Left cardiac atrium (tissue), 1 donor: ENCODE results near the gene EPS15.

GRCh38 chr1:51316323-51317159 is 13.8 kb downstream of the TTC39A start:
- PRO-cap, result no peak

DNA sequence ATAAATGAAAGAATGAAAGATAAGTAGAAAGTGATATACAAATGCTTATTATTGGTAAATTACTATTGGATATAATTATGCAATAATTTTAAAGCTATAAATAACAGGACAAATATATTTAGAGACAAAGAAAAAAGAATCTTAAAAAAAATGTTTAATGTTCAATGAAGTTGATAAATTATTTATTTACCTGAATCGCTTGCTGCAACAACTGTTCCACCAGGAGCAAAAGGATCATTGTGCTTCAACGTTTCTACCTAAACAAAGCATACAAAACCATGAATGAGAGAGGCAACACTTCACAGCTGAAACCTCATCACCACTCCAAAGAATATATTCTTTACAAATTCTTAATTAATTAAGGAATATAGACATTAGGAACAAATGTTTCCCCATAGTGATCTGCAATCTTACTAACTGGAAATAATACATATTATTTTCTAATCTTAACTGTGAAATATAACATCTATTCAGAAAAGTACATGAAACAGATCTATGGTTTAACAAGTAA is 63.9 kb upstream of the TTC39A start:
- PRO-cap, result no peak

DNA sequence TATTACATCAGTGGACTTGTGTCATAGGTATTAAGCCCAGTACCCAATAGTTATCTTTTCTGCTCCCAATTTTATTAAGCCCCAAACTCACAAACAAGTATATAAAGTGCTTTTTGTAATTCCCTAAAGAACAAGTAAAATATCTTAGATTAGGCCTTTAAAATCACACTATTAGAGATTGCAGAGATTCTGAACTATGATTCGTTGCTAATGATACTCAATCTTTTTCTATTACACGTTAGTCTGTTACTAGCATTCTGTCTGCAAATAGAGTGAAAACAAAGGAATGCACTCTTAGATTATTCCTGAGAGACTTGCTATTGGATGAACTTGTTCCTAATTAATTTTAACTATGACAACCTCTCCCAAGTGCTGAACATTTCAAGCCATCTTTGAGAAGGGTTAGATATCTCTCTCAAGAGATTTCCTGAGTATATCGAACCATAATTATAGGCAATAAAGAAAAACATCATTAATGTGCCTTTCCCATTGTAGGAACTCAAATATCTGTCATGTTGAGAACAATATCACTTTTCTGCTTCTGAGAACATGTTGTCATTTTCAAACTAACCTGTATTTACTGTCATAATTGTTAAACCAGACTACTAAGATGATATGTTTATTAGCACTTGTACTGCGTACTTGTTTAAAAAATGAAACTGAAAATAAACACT is 4.5 kb downstream of the EPS15 start:
- PRO-cap, result no peak

- PRO-cap, result unidirectional peak, minus-strand start at chr1:51519245
Measured at GRCh38 chr1:51519008-51519622, at the start of gene EPS15. EPS15 (minus strand) TSS chr1:51519266.

GRCh38 chr1:51572226-51572779 is 44.6 kb upstream of the OSBPL9 start:
- PRO-cap, result unidirectional peak, minus-strand start at chr1:51572497

- PRO-cap, result no peak
Measured at GRCh38 chr1:51636920-51637520, 20.1 kb downstream of the OSBPL9 start.

DNA sequence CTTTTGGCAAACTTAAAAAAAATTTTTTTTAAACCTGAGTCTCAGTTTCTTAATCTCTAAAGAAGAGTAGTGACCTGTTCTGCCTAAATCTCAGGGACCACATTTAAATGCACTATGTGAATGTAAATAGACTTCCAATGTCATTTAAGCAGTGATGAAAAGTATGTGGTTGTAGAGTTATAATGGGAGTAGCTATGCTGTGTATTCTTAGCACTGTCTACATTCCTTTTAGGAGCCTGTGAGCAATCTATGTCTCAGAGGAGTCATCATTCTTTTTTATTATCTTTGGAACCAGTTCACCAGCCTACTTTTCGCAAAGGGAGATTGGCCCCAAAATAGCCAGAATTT is 44.1 kb downstream of the OSBPL9 start:
- PRO-cap, result no peak

DNA sequence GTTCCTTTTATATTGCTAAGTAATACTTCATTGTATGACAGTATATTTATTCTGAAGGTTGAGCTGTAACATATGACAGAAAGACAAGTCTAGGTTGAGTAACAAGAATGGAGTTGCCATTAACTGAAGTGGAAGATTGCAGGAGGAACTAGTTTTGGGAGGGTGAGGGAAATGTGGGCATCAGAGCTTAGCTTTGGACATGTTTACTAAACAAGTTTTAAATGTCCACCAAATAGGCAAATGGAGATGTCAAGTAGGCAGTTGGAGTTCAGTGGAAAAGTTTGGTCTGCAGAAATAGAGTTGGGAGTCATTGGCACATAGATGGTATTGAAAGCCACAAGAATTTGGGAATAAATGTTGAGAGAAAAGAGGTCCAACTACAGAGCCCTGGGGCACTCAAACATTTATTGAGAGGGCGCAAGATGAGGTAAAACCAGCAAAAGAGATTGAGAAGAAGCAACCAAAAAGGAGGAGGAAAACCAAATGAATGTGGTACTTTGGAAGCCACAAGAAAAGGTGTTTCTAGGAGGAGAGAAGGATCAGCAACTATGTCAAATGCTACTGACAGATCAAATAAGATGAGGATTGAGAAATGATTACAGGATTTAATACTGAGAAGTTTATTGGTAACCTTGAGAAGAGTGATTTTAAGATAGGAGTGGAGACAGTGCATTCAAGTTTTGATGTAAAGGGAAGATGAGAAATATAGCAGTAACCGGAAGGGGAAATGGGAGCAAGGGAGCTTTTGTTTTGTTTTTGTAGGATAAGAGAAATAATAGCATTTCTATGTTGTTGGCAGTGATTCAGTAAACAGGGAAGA is 56.0 kb downstream of the OSBPL9 start:
- PRO-cap, result no peak

GRCh38 chr1:51686284-51687099 is 69.6 kb downstream of the OSBPL9 start:
- PRO-cap, result no peak

DNA sequence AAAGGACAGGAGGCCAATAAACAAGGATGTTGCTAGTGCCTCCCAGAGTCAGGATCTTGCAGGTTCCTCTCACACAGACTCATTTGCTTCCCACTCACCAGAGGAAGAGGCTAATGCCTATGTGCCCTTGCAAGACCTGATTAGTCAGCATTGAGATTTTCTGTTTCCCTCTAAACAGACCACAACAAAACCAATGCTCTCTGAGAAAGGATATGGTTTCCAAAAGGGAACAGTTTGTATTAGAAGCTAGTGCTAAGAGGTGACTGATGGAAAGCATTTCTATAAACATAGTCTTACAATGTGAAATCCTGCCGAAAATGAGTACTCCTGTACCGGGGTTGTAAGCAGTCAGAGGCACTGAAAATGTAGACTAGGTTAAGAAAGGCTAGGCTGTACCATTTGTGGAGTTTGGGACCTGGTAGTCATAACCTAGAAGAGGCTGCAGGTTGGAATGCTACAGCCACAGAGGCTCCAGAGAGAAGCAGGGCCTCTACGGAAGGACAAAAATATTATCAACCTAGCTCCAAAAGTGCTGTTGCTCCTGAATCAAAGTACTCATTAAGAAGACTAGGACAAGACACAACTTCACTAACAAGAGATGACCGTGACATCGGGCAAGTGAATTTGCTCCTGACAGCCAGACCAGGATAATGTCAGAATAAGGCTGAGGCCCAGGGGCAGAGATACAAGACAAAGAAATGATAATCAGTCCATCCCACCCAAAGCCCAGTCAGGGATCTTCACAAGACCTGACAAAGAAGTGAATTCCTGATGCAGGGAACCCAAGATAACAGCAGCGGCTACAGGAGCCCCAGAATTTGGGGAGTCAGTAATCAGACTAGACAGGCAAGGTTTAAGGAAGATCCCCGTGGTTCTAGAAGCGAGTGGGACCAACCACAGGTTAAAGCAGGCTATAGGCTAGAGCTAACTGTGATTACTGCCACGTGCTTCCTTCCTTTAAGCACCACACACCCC is 85.3 kb downstream of the NRDC start:
- PRO-cap, result no peak

- PRO-cap, result no peak
Measured at GRCh38 chr1:51863354-51863740, 15.2 kb downstream of the NRDC start.

- PRO-cap, result no peak
Measured at GRCh38 chr1:52006179-52006917, 15.8 kb upstream of the RAB3B start.

- PRO-cap, result no peak
Measured at GRCh38 chr1:52077753-52078218, 21.7 kb downstream of the BTF3L4 start.

DNA sequence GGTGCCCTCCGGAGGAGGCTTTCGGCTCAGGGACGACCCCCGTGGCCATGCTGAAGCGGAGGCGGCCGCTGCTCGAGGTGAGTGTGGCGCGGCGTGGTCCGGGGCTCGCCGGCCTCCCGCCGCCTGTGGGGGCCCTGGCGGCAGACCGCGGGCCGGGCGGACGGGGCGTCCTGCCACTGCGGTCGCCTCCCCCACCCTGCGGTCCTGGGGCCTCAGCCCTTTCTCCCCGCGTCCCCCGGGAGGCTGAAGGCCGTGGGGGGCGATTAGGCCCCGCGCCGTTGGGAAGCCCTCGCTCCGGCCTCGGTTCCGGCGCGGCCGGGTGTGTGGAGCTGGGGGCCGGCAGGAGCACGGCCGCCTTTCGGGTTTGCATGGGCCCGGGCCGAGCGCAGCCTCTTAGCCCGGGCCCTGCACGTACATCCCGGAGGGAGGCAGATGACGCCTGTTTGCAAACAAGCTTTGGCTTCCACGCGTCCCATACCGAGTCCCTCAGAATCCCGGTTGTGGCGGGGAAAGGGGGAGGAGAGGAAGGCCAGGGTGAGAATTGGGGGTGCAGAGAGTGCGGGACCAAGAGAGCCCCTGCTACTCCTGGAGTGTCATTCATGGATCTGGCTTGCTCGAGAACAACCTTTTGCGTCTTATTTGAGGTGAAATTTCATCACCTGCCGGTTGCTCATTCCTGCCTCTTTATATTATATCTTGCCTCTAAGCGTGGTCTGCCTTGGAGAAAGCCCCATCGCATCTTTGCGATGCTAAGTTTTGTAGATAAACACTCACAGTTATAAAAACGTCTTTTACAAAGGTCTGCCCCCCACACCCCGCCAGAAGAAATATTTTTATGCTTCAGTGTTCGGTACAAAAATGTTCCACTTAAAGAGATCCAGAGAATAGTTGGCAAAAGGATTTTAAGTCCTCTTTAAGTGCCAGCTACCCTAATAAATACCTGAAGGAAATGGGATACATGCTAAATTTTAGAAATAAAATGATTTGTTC is 733 bp downstream of the ZFYVE9 start:
- PRO-cap, result bidirectional peak, plus-strand start at position 476 of the sequence, minus-strand start at position 198 of the sequence

- PRO-cap, result no peak
Measured at GRCh38 chr1:52358995-52359344, 7.0 kb downstream of the CC2D1B start.

DNA sequence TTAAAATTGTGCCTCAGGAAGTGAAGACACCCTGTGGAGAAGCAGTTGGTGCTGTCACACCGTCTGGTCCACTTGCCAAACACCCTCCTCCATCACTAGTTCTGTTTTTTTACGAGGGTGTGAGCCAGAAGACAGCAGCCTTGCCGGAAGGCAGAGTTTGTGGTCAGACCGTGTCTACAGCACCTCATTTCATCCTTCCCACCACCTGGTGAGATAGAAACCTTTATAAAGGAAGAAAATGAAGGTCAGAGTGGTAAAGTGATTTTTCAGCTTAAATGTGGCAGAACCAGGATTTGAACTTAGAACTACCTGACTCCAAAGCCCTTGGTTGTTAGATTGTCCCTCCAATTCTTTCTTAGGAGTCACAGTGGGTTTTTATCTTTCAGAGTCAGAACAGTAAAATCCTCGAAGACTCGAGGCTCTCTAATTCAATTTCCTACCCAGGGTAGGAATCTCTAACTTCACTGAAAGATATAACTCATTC is 4.6 kb downstream of the SHISAL2A start:
- PRO-cap, result no peak

DNA sequence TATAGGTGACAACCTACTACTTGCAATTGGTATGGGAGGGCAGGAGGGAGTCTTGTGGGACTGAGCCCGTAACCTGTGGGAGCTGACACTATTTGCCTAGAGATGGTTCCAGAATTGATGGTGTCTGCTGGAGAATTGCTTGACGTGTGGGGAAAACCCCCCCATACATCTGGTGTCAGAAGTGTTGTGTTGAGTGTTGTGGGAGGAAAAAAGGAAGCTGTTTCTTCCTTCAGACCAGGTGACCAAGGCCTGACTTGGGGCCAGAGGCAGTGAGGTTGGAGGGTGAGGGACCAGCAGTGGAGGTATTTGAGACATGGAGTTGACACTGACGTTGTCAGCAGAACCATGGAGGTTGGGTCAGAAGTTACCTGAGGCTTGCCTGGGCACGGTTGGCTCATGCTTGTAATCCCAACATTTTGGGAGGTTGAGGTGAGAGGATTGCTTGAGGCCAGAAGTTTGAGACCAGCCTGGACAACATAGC is 8.4 kb downstream of the SHISAL2A start:
- PRO-cap, result no peak

- PRO-cap, result no peak
Measured at GRCh38 chr1:52659781-52660310, 26.9 kb downstream of the SHISAL2A start.

GRCh38 chr1:52917011-52917649 is 4.4 kb downstream of the ECHDC2 start:
- PRO-cap, result no peak

- PRO-cap, result no peak
Measured at GRCh38 chr1:53082259-53082861, 20.3 kb downstream of the PODN start.